A172 (cell line): ENCODE data around the gene PAIP1.

- RAMPAGE, long total RNA, result no peak
Measured at GRCh38 chr5:40404981-40405530, 274.7 kb upstream of the PTGER4 start.

- RAMPAGE, long total RNA, result no peak
Measured at GRCh38 chr5:40406405-40407358, 273.0 kb upstream of the PTGER4 start.

- RAMPAGE, long total RNA, result no peak
Measured at GRCh38 chr5:40410992-40411657, 268.6 kb upstream of the PTGER4 start.

GRCh38 chr5:40437231-40438120 lies 242.2 kb upstream of the PTGER4 start:
- RAMPAGE, long total RNA, result no peak

DNA sequence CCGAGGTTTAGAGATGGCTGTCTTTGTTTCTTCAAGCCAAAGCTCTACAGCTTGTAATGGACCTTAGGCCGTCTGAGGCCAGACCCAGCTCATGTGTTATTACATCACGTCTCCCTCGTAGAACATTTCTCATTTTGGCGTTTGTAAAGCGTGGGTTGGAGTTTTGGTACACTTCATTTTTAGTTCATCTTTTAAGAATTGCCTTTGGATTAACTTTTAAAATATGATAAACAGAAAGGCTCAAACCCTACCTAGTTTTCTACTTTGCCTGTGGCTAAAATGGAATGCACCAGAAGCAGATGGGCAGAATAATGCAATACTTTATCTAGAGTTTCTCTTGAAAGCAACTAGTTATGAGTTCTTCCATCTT lies 3.0 kb downstream of the PTGER4 start:
- RAMPAGE, long total RNA, result no peak

GRCh38 chr5:40754375-40754993 lies 1.3 kb downstream of the TTC33 start:
- RAMPAGE, long total RNA, result no peak

DNA sequence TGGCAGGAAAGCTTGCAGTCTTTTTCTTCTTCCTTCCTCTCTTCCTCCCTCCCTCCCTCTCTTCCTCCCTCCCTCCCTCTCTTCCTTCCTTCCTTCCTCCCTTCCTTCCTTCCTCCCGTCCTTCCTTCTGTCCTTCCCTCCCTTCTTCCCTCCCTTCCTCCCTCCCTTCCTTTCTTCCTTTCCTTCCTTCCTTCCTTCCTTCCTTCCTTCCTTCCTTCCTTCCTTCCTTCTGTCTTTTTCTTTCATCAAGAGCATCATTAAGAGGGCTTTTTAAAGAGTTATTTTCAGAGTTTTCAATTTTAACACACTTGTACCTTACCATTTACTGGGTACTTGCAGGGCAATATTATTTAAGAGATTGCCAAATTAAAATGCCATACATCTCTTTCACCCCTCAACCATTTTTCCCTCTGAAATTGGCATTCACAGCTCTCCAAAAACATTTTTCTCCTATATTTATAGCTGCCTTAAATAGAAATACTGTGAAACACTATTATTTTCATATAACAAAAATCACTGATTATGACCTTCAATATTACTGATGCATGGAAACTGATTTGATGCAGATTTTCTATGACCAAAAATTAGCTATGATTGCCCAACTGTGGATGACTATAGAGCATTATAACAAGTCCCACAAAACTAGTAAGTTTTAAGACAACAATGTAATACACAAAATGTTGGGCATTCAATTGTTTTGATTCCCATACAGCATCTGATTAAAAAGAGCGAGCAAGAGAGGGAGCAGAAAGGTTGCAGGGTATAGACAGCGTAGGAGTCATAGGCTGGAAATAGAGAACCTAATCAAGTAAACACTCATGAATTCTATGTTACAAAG lies 99.4 kb upstream of the C6 start:
- RAMPAGE, long total RNA, result no peak

GRCh38 chr5:41506457-41506725 lies 4.0 kb downstream of the PLCXD3 start:
- RAMPAGE, long total RNA, result no peak

GRCh38 chr5:42518780-42519187 lies 95.5 kb downstream of the GHR start:
- RAMPAGE, long total RNA, result no peak

GRCh38 chr5:42596770-42597149 lies 159.9 kb upstream of the CCDC152 start:
- RAMPAGE, long total RNA, result no peak

- RAMPAGE, long total RNA, result no peak
Measured at GRCh38 chr5:42609934-42610719, 146.5 kb upstream of the CCDC152 start.

DNA sequence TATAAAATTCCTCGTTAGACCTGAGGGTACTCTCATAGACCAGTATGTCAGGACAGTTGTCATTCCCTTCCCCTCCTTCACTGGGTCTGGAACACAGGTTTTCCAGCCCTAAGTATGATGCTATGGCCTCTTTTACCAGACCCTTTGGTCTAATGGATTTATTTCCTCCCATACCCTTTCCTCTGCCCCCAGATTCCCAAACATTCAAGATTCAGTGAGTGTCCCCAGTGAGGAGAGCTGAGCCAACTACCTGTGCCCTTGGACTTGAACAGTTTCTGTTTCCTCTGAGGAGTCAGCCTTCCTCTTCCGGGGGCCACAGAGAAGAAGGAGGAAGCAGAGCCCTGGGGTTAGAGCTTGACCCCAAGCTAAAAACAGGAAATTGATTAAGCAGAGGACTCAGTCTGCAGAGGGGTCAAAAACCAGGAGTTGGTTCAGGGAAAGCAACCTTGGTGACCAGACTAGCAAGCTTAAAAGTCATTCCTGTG lies 64.0 kb upstream of the SELENOP start:
- RAMPAGE, long total RNA, result no peak

DNA sequence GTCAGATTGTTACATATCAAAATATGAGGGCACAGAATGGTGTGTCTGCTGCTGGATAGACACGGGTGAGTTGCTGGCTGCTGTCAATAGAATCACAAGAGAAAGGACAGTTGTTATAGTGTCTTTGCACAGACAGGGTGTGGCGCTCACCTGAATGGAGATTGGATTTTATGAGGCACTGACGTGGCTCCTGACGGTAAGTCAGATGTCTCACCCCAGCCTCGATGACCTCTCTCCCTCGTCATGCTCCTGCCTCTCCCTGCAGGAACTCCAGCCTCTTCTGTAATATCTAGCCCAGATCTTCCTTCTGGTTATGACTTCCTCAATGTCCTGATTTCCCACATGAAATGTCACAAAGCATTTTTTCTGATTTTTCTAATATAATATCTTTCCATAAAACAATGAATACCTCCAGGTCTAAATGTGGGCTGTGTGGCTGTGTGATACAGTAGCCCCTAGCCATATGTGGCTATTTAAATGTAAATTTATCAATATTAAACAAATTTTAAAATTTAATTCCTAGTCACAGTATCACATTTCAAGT lies 75.5 kb upstream of the SELENOP start:
- RAMPAGE, long total RNA, result no peak

- RAMPAGE, long total RNA, result no peak
Measured at GRCh38 chr5:42908605-42908912, 96.9 kb upstream of the SELENOP start.

- RAMPAGE, long total RNA, result no peak
Measured at GRCh38 chr5:43074983-43076160, 35.3 kb upstream of the ANXA2R start.

DNA sequence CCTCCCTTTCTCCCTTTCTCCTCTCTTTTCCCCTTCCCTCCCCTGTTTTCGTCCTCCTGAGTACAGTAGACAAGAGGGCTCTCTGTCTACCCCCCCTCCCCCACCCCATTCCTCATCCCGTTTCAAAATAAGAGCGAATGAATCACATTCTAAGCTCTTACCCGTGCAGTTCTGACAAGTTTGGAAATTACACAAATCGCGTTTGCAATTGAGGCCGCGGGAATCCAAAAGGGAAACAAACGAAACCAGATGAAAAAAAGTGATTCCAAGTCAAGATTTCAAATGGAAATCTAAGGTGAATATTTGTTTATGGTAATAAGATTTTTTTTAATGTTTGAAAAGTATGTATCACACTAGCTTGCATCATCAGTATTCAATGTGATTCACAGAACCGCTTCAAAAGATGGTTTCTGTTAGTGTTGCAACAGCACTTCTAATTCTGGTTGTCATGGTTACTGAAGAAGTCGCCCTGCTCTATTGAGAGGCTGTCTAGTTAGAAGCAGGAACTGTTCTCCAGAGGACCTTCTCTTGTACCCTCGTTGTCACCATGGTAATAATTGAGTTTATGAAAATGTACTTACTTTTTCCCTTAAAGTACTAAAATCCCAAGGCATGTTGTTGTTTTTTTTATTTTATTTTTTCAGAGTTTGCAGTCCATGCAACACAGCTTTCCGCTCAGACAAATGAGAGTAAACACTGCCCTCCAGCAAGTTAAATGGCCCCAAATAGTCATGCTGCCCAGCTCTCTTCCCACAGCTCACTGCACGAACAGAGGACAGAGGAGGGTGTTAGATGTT lies 1.5 kb downstream of the NIM1K start:
- RAMPAGE, long total RNA, result no peak

DNA sequence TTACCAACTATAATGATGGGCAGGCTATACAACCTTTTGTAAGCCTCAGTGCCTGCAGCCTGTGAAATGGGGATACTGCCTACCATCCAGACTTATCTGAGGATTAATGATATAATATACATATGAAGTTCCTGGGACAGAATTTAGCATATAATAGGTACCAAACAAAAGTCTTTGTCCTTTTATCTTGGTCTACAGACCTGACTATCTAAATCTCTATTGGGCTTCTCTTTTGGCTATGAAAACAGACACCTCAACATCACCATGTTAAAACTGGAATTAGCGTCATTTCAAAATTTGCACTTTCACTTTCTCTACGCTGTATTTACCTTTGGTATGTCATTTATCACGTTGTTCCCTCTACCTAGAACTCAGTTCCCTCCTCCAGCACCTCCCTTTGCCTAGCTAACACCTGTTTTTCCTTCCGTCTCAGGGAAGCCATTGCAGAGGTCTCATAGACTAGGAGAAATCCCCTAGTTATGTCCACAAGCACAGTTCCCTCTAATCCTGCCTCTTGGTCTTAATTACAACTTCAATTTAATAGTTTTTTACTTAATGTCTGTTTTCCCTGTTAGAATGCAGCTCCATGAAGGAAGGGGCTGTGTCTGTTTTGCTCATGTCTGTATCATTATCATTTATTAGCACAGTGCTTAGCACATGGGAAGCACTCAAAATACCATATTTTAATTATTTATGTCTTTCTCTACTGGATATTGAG lies 14.1 kb upstream of the TMEM267 start:
- RAMPAGE, long total RNA, result no peak

GRCh38 chr5:43556530-43557122 lies at the start of gene PAIP1:
PAIP1 (minus strand) TSS chr5:43557077.
- RAMPAGE, long total RNA, result start-site peak on the minus strand at chr5:43556594-43556670, 9 and 14 reads in 2 replicates

GRCh38 chr5:43615687-43616300 lies 12.8 kb downstream of the NNT start:
- RAMPAGE, long total RNA, result no peak

DNA sequence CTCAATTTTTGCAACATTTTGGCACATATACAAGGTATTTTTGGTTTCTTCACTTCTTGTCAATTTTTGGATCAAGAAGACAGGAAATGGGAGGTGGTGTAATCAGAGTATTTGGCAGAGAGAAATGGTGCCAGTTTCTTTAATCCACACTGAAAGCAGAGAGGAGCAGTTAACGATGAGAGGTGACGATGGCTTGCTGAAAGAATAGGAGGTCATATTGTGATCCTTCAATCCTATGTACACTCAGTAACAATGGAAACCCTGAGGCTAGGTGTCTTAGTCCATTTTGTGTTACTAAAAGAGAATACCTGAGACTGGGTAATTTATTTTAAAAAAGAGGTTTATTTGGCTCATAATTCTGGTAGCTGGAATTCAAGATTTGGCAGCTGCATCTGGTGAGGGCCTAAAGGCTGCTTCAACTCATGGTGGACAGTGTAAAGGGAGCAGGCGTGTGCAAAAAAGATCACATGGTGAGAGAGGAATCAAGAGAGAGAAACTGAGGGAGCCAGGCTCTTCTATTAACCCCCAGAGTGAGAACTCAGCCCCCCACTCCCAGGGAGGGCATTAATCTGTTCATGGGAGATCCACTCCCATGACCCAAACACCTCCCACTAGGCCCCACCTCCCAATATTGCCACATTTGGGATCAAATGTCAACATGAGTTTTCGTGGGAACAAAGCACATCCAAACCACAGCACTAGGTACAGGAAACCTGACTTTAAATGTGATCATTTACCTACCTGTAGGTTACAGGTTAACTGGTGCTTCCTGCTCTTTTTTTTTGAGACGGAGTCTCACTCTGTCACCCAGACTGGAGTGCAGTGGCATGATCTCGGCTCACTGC lies 16.7 kb downstream of the NNT start:
- RAMPAGE, long total RNA, result no peak